Neutrophil (primary cell): ENCODE results near the genes FAM83E, CA11 and BAX.

DNA sequence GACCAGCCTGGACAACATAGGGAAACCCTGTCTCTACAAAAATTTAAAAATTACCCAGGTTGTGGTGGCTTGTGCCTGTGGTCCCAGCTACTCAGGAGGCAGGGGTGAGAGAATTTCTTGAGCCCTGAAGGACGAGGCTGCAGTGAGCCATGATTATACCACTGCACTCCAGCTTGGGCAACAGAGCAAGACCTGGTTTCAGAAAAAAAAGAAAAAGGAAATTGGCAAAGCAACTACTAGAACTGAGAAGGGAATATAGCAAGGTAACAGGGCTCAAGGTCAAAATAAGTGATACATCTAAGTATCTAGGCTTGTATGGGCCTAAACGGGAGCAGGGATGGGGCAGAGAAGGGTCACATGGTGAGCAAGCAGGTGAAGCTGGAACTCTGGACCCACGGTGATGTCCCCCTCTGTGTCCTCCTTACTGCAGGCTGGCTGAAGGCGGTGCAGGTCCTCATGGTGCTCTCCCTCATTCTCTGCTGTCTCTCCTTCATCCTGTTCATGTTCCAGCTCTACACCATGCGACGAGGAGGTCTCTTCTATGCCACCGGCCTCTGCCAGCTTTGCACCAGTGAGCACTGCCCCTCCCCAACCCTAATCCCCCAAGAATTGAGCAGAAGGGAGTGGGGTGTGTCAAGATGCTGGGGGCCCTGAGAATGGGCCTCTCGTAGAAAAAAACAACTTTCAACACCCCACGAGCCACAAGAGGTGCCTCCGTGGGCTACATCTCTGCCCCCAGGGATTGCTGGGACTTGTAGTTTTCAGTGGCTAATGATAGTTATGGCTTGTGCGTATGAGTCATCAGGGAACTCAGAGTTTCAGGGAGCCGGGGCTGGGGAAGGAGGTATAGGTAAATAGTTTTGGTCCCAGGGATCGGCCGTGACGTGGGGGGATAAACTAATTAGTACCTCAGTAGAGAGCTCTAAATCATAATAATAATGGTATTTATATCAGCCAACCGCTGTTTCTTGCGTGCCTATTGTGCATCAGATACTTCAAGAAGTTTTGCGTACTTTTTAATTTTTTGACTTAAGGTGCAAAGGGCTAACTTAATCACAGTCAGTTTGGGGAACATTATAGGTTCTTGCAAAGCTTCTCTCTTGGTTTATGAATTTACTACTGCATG is 3.9 kb downstream of the EMP3 start:
- PRO-cap: no peak

- PRO-cap: no peak
Measured at GRCh38 chr19:48399163-48399351, 5.6 kb downstream of the GRIN2D start.

- PRO-cap: no peak
Measured at GRCh38 chr19:48513314-48514352, 2.0 kb upstream of the LMTK3 start.

- PRO-cap: no peak
Measured at GRCh38 chr19:48543098-48543882, 8.7 kb upstream of the SULT2B1 start.

GRCh38 chr19:48553638-48554119 is 1.7 kb downstream of the SULT2B1 start:
- PRO-cap: no peak

- PRO-cap: no peak
Measured at GRCh38 chr19:48613505-48614136, 1.3 kb downstream of the FAM83E start.

GRCh38 chr19:48614548-48615657 is at the start of gene FAM83E:
TSS of gene FAM83E (minus strand) at chr19:48615076.
- PRO-cap: no peak

- PRO-cap: no peak
Measured at GRCh38 chr19:48645644-48646556, at the start of gene CA11. TSS of gene CA11 (minus strand) at chr19:48646187.

GRCh38 chr19:48755739-48756526 is 609 bp downstream of the FGF21 start:
- PRO-cap: no peak

- PRO-cap: no peak
Measured at GRCh38 chr19:48759093-48759454, 3.8 kb downstream of the FGF21 start.

GRCh38 chr19:48793322-48793667 is 17.5 kb downstream of the BCAT2 start:
- PRO-cap: no peak

- PRO-cap: no peak
Measured at GRCh38 chr19:48813561-48813800, 2.7 kb upstream of the BCAT2 start.

DNA sequence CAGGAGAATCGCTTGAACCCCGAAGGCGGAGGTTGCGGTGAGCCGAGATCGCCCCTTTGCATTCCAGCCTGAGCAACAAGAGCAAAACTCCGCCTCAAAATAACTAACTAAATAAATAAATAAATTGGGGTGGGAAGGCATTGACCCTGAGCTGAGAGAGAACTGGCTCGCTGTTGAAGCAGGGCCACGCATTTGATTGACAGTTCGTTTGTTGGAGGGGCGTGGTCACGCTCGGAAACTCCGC is 276 bp upstream of the PPP1R15A start:
- PRO-cap: no peak

GRCh38 chr19:48873126-48873649 is 967 bp downstream of the PPP1R15A start:
- PRO-cap: no peak

DNA sequence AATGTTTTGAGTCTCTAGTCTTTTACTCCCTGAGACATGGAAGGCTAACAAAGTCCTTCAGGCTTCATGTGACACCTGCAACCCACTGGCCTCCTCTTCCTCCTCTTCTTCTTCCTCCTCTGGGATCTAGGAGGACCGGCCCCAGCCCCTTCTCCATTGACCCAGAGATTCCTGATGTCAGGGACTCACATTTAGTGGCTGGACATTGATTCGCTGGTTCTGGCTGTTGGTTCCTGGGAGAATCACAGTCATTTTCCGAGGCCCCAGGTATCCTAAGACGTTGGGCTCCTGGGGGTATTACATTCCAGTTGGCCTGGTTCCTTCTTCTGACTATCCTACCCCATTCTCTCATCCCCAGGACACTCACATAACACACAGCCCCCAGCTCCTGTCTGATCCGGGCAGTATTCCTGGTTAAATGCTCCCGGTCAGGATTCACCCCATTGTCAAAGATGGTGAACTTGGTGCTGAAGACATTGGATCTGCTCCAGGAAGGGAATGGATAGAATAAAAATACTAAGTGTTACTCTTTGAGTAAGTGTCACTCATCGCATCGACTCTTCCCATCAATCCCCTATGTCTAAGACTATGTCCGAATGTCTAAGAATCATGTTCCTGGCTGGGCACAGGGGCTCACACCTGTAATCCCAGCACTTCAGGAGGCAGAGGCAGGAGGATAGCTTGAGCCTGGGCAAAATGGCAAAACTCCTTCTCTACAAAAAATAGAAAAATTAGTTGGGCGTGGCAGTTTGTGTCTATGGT is 11.5 kb downstream of the PPP1R15A start:
- PRO-cap: no peak

GRCh38 chr19:48926715-48927406 is 6.6 kb upstream of the DHDH start:
- PRO-cap: no peak

- PRO-cap: unidirectional peak, plus-strand start at chr19:48954903
Measured at GRCh38 chr19:48954376-48955554, at the start of gene BAX. TSS of gene BAX (plus strand) at chr19:48954875.

- PRO-cap: no peak
Measured at GRCh38 chr19:48963366-48964274, 1.5 kb upstream of the FTL start.

GRCh38 chr19:48988183-48988745 is 4.8 kb downstream of the GYS1 start:
- PRO-cap: no peak

DNA sequence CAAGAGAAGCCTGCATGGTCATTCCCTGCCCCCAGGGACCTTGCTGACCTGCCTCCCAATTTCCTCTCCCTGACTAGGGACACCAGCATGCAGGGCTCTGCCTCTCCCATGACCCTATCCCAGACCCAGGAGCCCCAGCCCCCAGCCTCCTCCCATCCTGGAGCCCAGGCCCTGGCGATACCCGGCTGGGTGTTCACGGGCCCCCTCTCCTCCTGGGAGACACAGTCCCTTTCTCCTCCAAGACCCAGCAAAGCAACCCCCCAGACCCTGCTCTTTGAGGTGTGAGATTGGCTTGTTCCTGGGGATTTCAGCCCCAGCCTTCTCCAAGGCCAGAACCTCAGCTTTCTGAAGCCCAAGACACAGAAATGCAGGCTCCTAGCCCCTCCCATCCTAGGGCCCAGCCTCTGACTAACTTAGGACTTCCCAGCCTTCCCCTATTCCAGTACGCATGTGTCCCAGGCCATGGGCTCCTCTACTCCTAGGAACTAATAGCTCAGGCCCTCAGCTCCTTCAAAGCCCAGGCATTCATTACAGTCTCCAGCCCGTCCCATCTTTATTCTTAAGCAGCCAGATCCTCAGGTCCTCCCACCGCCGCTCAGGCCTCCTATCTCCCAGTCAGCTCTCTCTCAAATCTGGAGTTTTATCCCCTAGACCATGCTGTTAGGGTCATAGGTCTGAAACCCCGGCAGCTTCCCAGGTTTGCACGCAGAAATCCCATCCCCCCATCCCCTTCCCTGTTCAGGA is 976 bp downstream of the GYS1 start:
- PRO-cap: no peak